Endometrial microvascular endothelial cells (primary cell): ENCODE measurements around a stretch of chr7.

- RAMPAGE, long total RNA: no peak
Measured at GRCh38 chr7:155590992-155591675, 44.8 kb upstream of the CNPY1 start.

DNA sequence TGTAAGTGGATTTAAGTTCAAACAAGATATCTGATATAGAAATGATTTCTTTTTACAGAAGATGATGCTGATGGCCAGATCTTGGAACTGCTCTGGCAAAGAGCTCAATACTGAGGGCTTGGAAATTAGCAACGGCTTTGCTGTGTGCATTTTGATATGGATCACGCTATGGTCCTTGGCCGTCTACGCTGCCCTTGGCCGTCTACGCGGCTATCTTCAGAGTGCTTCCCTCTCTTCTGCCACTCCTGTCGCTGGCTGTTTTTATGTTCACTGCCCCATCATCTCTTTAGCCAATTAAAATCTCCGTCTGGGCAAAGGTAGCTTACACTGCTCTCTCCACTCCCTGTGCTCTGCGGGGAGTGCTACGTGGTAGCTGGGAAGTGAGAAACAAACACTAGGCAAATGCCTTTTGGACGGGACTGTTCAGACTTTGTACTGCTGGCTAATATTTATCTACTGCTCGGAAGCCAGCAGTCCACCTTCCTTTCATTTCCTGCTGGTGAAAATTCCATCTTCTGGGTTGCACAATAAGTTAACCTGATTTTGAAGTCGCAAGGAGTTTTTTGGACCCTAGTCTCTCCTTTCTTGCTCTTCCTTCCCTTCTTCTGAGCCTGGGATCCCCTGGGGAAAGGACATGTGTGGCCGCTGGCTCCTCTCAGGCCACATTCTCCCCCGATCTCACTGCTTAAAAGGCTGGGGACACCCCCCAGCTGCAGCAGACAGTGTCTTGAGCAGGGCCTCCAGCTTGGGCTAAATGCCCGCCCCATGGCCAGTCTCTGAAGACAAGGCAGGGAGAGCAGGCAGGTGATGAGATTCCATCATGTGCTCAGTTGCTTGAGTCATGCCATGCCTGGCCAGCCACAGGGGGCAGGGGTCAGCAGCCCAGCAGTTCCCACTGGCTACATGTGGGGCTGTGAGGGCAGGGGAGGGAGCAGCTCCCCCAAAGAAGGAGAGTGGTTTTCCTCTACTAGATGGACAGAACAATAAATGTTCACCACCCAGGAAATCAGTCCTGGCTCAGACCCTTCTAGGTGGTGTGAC, 25.6 kb upstream of the RBM33 start:
- RAMPAGE, long total RNA: no peak

DNA sequence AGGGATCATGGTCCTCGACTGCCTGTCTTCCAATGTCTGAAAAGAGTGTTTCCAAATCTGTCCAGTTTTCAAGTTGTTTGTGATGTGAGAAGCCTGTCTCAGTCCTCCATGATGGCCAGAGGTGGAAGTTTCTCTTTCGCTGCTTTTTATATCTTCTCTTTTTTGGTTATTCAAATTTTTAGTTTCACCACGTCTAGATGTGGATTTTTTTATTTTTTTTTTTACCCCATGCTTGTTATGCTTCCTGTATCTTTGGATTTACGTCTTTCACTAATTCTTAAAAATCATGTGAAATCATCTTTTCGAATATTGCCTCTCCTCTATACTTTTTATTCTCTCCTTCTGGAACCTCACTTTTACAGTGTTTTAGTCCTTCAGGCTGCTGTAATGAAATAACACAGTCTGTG, 6.0 kb upstream of the RBM33 start:
- RAMPAGE, long total RNA: no peak

DNA sequence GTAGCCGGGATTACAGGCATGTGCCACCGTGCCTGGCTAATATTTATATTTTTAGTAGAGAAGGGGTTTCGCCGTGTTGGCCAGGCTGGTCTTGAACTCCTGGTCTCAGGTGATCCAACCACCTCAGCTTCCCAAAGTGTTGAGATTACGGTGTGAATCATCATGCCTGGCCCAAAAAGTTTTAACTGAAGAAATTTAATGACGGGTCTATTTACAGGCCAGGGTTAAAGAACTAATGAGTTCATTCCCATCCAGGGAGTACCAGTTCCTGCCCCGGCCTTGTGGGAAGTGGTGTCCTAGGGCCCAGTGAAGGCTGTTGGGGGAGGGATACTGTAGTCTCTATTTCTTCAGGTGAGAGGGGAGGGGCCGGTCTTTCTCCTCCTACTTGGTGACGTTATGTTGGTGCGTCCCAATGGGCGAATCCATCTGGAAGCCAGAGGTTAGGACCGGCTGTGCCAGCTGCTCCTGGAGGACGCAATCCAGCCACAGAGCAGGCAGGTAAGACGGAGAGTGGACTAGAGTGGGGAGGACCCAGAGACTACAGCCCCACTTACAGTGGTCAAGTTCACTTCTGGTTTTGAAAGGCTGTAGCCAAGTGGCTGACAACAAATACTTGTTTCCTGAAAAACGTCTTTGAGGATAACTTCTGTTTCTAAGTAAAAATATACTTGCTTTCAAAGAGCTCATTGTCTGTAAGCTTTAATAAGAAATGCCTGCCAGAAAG, 25.2 kb downstream of the RBM33 start:
- RAMPAGE, long total RNA: no peak

GRCh38 chr7:155776108-155776713, 36.1 kb downstream of the SHH start:
- RAMPAGE, long total RNA: no peak

GRCh38 chr7:155778123-155778919, 33.9 kb downstream of the SHH start:
- RAMPAGE, long total RNA: no peak

DNA sequence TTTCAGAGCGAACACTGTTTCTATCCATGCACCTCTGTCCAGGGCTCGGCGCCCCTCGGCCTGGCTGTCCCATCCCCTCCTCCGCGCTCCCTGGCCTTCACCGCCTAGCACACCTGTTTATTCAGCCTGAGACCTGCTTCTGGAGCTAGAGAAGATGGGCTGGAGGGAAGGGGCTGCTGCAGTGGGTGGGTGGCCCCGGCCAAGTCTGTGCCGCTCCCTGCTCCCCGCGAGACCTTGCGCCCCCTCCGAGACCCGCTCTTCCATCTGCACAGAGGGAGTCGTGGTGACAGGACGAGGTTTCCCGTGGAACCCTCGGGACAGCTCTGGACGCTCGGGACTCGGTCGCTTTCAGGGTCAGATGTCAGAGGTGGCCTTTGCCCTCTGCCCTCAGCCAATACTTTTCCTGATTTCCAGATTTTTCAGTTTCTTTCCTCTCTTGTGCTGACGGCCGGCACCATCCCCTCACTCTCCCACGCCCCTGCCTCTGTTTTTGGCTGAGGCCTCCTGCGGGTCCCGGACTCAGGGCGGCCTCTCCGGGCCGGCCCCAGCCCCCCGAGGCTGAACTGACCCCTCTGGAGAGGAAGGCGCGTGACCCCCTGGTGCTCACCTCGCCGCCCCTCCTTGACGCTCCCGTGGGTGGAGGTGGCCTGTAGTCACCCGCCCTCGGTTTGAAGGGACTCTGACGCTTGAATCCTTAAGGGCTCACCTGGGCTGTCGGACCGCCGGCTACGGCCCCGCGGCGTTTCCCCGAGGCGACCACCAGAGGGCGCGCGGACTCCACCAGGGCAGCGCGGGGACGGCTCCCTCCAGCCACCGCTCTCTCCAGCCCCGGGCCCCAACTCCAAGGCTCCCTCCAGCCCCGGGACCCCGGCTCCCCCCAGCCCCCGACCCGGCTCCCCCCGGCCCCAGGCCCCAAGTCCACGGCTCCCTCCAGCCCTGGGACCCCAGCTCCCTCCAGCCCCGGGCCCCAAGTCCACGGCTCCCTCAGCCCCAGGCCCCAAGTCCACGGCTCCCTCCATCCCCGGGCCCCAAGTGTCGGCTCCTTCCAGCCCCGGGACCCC, 15.6 kb downstream of the SHH start:
- RAMPAGE, long total RNA: no peak

- RAMPAGE, long total RNA: no peak
Measured at GRCh38 chr7:155917765-155918237, 105.5 kb upstream of the SHH start.

DNA sequence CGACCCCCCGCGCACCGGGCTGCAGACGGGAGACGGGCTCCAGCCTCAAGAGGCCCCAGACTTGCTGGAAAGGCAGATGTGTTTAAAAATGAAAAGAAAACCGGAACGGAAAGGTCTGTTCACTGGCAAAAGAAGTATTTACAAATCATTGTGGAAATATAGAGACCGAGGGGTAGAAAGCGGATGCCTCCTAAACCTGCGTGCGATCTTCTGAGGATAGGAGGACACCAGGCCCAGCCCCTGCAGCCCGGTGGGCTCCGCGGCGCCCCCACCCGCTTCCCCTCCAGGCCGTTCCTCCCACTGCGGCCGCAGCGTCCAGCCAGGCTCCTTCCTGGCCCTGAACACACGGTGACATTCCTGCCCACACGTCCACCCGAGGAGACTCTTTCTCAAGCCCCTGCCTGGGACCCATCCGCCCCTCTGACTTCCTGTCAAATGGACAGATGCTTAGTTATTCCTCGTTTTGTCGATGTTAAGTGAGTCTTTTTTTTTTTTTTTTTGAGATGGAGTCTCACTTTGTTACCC, 32.5 kb upstream of the RNF32 start:
- RAMPAGE, long total RNA: no peak

- RAMPAGE, long total RNA: no peak
Measured at GRCh38 chr7:156903510-156903917, 10.5 kb upstream of the LMBR1 start.

DNA sequence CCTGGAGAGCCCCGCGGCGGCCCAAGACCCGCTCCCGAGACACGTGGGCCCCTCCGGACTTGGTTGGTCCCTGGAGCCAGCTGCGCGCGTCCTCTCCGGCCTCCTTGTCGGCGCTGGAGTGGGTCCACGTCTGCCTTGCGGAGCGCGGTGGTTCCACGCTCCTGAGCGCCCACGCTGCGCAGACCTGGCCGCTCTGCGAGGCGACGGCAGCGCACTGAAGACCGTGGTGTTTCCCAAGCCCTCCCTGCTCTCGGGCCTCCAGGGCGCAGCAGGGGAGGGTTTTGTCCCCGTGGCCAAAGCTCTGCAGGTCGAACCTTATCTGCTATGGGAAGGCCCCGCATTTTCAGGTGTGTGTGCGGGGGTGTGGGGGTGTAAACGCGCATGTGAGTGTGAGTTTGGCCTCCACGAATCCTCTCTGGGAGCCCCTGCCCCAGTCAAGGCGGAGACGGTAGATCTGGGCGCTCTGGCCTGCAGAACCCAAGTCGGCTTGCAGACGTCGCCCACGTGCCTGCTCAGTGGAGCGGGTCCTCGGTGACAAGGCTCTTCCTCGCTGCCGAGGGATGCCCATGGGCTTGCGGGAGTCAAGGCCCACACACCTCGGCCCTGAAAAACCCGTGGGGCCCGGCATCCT, 613 bp upstream of the MNX1 start:
- RAMPAGE, long total RNA: no peak

GRCh38 chr7:157337816-157338510, 1.2 kb downstream of the DNAJB6 start:
- RAMPAGE, long total RNA: no peak

- RAMPAGE, long total RNA: no peak
Measured at GRCh38 chr7:157354625-157355167, 17.9 kb downstream of the DNAJB6 start.

DNA sequence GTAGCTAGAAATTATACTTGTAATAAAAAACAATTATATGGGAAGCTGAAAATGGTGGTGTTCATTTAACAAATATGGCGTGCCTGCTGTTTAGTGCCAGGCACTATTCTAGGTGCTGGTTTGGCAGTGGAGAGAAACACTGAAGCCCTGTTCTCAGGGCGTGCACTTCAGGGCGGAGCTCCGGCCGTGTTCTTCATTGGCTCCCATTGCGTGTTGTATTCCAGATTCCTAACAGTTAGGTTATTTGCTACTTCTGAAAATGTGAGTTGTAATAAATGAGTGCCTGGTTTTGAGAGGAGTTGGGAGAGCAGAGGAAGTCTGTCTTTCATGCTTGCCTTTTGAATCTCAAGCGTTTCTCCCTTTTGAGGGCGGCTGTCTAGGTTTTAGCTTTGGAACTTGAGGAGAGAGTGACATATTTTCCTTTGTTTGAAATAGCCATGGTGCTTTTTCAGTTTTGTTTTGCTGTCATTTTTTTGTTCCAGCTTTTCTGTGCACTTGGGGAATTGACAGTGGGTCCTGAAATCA, 38.7 kb downstream of the DNAJB6 start:
- RAMPAGE, long total RNA: no peak

- RAMPAGE, long total RNA: no peak
Measured at GRCh38 chr7:157384678-157385529, 48.1 kb downstream of the DNAJB6 start.

- RAMPAGE, long total RNA: no peak
Measured at GRCh38 chr7:158135428-158135828, 452.2 kb downstream of the PTPRN2 start.

DNA sequence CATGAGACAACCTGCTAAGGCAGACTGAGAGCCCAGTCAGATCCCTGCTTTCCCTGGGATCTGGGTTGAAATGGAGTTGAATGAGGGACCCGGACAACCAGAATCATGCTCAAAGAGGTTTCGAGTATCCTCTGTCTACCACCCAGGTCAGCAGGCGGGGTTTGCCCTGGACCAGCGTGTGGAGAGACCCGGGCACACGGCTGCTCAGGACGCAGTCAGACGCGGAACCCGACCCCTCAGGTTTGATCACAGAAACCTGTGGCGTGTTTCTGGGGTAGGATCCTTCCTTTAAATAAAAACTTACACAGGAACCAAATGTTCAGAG, 330.6 kb downstream of the PTPRN2 start:
- RAMPAGE, long total RNA: no peak

DNA sequence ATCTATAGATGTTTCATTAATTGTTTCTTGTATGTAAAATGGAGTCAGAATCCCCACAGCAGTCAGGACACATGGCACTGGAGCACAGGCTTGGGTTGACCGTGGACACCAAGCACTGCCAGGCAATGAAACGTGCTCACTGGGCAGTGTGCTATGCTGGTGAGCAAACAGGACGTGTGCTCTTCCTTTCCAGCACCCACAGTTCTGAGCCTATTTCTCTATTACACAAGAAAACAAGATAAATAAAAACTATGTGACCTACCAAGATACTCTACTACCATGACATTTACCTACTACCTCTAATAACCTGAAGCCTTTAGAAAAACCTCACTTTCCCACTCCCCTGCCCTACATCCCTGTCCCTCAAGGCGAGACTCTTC, 44.2 kb upstream of the PTPRN2 start:
- RAMPAGE, long total RNA: no peak

- RAMPAGE, long total RNA: no peak
Measured at GRCh38 chr7:158858662-158858943, 2.2 kb downstream of the DYNC2I1 start.

DNA sequence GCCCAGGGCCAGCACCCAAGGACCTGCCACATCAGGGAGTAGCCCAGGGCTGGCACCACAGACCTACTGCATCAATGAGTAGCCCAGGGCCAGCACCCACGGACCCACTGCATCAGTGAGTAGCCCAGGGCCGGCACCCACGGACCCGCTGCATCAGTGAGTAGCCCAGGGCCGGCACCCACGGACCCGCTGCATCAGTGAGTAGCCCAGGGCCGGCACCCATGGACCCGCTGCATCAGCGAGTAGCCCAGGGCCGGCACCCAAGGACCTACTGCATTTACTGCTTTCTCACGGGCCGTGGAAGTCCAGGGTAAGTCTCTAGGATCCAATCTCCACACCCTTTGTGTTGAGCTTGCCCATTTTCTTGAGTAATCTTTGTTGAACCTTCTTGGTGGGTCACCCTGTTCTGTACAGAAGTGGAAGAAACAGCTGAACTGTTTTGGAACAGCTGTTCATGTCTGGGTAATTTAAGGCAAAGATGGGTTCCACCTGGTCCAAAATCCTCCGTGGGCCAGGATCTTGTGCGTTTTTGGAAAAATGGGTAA, 69.0 kb downstream of the VIPR2 start:
- RAMPAGE, long total RNA: no peak